Camera-type eye (tissue), 1 donor: Measurements from ENCODE around the genes GRM6, ZNF879 and MAML1.

DNA sequence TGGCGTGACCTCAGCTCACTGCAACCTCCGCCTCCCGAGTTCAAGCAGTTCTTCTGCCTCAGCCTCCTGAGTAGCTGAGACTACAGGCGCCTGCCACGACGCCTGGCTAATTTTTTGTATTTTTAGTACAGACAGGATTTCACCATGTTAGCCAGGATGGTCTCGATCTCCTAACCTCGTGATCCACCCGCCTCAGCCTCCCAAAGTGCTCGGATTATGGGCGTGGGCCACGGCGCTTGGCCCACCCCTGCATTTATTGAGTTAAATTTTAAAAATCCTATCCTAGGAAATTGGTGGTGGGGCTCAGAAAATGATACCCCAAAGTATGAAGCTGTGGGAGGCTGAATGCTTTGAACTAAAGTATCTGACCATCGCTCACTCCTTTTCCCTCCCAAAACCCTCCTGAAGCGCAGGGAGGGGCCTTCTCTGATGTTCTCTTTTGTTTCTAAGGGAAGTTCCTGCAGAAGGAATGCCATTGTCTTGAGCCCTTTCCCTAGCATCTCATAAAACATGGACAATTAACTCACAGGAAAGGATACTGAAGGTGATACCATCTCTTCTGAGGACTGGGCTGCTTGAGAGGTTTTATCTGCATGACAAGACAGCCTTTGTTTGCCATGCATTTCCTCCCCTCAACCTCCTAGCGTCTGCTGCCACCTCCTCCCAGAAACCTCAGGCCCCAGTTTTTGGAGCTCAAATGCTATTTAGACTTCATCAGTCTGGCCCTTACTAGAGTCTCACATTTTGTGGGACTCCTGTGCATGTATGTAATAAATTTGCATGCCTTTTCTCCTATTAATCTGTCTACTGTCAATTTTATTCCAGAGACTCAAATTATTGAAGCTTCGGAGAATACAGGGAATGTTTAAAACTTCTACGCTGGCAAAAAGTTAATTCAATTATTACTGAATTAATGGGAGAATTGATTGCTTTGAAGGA lies 4.3 kb upstream of the RMND5B start:
- RAMPAGE, long total RNA: no peak

- RAMPAGE, long total RNA: no peak
These were observed 7.2 kb downstream of the GMCL2 start for GRCh38 chr5:178179796-178180548.

GRCh38 chr5:178205284-178206231 lies 1.2 kb downstream of the HNRNPAB start:
- RAMPAGE, long total RNA: no peak

- RAMPAGE, long total RNA: no peak
These were observed 7.1 kb upstream of the PHYKPL start for GRCh38 chr5:178239716-178240069.

GRCh38 chr5:178330643-178331158 lies 98.1 kb upstream of the PHYKPL start:
- RAMPAGE, long total RNA: no peak

- RAMPAGE, long total RNA: no peak
These were observed 176.2 kb downstream of the COL23A1 start for GRCh38 chr5:178413968-178414435.

DNA sequence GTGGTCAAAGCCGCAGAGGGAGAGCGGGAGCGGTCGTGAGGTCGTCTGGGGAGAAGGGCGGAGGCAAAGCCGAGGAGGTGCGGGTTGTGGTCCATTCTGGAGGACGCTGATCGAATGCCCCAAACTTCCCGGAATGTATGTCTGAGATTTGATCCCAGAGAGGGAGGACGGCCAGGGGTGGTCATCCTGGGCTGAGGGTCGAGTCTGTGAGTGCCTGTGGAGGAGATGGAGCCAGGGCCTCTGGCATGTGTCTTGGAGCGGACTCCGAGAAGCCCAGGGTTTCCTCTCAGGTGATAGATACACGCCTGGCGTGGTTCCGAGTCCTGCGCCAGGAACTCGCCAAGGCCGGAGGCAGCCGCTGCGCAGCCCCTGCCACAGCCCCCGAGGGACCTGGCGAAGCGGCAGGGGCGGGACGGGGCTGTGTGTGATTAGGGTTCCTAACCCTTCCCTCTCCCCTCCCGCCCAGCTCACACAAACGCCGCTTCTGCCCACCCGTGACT lies 362 bp downstream of the ZNF454 start:
- RAMPAGE, long total RNA: no peak

DNA sequence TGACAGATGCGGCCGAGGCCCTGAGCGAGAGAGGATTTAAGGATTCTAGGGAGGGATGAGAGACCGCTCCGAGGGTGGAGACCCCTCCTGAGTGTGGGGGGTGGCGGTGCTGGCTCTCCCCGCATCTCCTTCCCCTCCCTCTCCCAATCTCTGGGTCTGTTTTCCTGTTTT lies at the start of gene GRM6:
Gene GRM6, minus strand, starts transcription at position 11 of the 171 bp plus-strand sequence.
- RAMPAGE, long total RNA: no peak

DNA sequence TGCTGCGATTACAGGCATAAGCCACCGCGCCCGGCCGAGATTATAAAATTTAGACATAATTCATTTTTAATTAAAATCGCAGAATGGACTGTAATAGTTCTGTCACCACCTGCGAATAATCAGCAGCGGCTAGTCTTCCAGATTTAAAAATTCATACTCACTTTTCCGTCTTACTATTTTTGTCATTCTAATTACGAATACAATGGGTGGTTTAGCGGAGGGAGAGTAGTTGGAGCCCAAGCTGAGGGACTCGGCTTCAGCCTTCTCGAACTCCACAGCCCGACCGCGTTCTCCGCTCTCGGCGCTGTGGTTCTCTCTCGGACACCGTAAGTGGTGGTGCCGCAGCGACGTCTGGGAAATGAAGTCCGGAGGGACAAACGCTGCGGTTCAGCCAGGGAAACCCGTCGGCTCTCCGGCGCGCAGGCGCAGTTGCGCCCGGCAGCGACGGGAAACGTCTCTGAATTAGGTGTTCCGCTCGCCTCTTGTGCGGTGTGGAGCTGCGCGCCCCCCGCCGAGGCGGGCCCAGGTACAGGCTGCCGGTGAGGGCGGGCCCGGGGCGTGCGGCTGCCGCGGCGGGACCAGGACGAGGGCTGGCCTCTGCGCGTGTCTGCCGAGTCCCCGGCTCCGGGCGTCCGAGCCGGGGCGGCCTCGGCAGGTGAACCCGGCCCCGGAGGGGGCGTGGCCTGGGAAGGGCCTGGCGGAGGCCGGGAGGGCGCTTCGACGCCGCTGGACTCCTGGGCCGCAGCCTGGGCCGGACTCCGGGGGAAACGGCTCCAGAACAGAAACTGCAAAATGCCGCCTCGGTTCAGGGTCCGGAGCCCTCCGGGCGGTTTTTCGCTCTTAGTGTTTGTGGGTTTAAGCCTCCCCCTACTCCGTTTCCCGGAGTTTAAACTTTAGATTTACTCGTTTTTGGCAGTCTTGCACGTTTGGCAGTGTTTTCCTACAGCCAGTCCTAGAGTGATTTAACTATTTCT lies at the start of gene ZNF879:
Gene ZNF879, plus strand, starts transcription at position 426 of the 974 bp plus-strand sequence.
- RAMPAGE, long total RNA: no peak

- RAMPAGE, long total RNA: no peak
These were observed 16.7 kb downstream of the ZNF354C start for GRCh38 chr5:179076933-179077168.

DNA sequence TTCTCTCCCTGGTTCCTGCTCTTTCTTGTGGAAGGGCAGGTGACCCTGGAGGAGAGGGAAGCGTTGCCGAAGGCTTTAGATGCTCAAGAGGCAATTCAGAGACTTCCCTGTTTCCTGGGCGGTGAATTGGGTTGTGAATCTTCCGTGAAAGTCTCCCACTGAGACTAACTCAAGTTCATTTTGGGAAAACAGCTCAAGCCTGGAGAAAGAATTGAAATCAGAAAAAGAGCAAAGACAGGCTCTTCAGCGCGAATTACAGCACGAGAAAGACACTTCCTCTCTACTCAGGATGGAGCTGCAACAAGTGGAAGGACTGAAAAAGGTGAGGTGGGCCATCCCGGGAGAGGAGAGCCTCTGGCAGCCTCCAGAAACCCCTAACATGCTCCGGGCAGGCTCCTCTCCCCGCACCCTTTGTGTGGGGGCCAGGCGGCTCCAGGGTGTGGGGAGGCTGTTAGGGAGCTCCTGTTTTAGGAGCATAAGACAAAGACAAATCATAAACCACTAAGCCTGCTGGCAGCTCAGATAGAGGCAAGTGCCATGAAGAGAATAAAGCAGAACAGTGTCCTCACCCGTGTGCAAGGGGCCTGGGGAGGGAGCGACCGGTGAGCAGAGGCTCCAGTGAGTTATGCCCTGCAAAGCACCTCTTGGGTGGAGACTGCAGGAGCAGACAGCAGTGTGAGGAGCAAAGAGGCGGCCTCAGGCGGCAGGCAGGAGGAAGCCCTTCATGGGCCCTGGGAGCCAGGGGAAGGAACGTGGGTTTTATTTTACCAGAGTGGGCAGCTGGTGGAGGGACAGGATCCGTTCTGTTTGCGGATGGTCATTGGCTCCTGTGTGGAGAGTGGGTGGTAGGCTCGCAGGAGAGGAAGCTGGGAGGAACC lies 24.7 kb downstream of the HNRNPH1 start:
- RAMPAGE, long total RNA: no peak

- RAMPAGE, long total RNA: no peak
These were observed 3.0 kb downstream of the HNRNPH1 start for GRCh38 chr5:179620247-179621156.

DNA sequence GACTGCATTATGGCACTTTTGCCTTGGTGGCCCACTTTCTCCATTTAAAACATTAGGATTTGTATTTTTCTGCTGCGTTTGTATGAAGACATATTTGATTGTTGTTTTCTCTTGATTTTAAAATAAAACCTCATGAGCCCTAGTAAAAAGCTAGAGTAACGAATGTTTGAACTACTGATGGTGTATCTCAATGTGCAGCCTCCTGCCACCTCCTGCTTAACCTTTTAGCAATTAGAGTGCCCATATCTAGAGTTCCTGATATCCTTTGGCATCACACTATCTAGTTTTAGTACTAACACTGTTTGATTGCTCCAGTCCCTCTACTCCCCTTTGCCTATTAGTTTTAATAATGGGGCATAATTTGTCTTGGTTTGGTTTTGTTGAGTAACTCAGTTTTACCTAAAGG lies 1.1 kb upstream of the MAML1 start:
- RAMPAGE, long total RNA: no peak

DNA sequence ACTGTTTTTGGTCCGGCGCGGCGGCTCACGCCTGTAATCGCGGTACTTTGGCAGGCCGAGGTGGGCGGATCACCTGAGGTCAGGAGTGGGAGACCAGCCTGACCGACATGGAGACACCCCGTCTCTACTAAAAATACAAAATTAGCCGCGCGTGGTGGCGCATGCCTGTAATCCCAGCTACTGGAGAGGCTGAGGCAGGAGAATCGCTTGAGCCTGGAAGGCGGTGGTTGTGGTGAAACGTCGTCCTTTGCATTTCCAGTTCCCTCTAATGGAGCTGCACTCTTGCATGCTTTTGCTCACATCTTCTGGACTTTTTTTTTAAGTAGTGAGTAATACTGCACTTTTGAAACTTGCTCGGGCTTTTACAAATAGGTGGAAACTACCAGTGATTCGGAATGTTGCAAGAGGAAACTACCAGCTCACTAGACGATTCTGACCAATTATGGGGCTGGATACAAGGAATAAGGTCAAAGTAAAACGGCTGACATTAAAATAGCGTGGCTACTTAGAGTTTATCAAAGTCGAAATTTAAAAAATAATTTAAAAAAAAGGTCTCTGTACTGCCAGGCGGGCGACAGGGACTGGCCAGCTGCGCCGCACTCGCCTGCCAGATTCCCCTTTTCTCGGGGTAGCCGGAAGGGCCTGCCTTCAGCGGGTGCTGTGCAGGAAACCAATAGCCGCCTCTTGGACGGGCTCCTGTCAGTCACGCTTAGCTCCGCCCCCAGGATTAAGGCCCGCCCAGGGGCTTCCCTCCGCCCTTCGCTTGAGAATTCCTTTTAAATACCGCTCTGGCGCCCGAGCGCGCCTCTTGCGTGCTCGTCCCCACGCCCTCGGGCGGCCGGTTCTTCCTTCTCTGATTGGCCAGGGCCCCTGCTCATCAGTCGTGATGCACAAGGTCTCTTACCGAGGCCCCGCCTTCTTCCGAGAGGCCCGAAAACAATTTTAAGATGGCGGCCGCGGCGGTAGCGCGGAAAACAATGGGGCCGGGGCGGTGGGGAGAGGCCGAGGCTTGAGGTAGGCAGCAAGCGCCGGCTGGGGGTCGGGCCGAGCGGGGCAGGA lies at the start of gene MAML1:
Gene MAML1, plus strand, starts transcription at position 924 of the 1,059 bp plus-strand sequence.
- RAMPAGE, long total RNA: no peak

- RAMPAGE, long total RNA: no peak
These were observed 15.6 kb upstream of the LTC4S start for GRCh38 chr5:179777757-179779002.

DNA sequence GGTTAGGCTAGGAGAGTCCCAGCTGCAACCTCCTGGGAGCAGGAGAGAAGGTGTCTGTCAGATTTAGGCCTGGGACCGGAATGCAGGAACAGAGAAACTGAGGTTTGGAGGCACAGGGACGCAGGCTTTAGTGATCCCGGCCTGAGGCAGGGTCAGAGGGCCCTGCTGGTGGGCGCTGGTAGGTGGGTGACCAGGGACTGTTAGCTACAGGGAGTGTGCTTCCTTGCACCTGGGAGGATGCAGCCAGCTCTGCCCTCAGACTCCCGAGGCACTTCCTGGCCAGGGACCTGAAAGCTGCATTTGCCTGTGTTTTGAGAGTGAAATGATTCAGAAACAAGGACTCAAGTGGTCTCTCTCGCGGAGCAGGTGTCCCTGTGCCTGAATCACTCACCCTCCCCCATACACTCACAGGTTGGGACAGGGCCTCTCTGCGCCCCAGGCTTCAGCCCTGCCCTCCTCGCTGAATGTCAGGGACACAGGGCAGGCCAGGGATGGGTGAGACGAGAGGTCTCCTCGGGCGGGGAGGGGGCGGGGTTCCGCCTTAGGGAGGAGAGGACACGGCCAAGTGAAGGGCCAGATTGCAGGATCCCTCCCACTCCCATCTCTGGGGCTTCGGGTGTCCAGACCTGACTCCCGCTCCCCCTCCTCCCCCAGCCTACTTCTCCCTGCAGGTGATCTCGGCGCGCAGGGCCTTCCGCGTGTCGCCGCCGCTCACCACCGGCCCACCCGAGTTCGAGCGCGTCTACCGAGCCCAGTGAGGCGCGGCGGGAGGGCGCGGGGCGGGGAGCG lies 1.3 kb downstream of the LTC4S start:
- RAMPAGE, long total RNA: no peak

DNA sequence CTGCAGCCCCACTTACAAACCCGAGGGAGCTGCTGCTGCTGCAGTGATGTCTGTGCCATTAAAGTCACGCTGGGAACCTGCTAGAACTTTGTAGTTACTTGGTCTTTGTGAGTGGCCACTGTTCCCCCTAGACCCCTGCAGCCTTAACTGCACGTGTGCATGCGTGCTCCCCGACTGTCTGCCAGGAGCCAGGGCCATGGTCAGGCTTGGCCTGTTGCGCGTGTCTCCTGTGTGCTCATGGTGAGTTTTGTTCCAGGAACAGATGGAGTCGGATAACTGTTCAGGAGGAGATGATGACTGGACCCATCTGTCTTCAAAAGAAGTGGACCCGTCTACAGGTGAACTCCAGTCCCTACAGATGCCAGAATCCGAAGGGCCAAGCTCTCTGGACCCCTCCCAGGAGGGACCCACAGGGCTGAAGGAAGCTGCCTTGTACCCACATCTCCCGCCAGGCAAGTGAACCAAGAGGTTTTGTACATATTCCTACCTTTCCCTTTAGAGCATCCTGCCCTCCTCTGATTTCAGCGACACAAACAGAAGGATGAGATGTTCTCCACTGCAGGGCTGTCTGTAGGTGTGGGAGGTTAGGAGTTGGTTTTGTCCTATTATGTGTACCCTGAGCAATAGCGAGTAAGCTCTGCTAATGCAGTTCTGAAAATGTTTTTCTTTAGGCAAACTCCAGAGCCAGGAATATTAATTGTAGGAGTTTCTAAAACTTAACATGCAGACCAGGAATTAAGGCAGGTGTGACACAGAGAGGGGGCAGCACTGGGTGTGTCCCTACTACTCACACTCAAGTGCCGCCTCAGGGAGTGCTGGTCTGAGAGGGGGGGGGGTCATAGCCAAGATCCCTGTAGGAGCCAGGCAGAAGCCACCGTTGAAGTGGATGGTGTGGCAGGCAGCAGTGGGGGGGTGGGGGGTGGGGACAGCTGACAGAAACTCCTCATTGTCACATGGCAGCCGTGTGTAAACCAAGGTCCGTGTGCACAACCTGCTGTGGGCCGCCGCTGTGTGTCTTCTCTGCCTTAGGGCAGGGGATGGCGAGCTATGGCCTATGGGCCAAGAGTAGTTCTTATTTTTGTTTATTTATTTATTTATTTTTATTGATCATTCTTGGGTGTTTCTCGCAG lies 13.0 kb downstream of the SQSTM1 start:
- RAMPAGE, long total RNA: no peak

DNA sequence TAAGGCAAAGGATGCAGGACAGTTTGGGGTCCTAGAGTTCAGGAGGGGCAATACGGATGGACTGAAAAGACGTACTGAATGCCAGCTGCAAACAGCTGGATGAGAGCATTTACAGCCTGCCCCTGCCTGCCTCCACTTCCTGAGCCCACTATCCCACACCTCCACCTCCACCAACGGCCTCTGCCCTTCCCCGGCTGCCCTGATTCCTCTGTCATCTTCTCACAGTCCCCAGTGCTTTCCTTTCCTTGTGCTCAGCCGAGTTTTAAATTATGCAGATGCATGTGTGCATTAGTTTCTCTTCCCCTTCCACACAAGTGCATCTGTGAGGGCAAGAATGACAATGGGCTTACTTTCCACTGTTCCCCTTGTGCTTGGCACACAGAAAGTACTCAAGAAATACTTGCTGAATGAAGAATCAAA lies 5.8 kb downstream of the MRNIP start:
- RAMPAGE, long total RNA: no peak

DNA sequence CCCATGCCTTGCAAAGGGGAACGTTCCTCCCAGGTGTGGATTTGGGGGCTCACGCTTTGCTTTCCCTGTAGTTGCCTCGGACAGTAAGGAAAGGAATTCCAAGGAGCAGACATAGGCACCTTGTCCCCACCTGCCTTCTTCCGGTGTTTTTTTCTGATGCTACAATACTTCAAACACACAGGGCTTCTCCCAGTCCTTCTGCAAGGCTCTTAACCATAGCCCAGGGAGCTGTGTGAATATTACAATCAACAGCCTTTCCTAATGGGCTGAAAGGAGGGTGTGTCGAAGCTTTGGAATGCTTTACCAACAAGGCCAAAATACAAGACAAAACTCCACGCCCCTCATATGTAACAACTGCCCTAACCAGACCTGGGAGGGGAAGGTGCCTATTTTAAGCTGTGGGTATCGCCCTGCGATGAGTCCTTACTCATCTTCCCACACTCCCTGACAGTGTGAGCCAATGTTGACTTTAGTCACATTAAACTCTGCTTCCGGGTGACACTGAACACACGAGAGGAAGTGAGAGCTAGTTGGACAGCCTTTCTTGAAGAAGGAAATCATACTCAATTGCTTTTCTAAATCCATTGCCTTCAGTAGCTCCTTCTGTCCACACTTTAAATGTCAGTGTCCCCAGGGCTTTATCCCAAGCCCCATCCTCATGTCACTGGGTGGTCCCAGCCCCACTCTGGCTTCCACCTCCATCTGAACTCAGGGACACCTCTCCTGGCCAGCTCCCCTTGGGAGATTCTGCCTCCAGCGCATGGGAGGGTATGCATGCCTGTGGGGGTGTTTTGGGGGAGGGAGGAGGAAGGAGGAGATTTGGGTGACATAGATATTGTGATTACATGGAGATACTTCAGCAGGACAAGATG lies 6.4 kb upstream of the TBC1D9B start:
- RAMPAGE, long total RNA: no peak

- RAMPAGE, long total RNA: no peak
These were observed 14.2 kb upstream of the RNF130 start for GRCh38 chr5:180085772-180086227.